Cytotoxic T cell (primary cell): ENCODE results near the genes COPS7B, USP40, UGT1A7, UGT1A3 and UGT1A1.

GRCh38 chr2:231684313-231684804 lies 24.0 kb upstream of the PTMA start:
- PRO-cap, 2 experiments: no peak in any of the 2 experiments

GRCh38 chr2:231785936-231787234 lies at the start of gene COPS7B:
Gene COPS7B (plus strand): TSS chr2:231786445.
- PRO-cap, 2 experiments: peak in 2 of 2 experiments; most common plus-strand start chr2:231786436 (in 1); most common minus-strand start chr2:231786382 (in 1)

- PRO-cap, 2 experiments: no peak in any of the 2 experiments
Measured at GRCh38 chr2:232444123-232444438, 11.9 kb upstream of the ALPI start.

DNA sequence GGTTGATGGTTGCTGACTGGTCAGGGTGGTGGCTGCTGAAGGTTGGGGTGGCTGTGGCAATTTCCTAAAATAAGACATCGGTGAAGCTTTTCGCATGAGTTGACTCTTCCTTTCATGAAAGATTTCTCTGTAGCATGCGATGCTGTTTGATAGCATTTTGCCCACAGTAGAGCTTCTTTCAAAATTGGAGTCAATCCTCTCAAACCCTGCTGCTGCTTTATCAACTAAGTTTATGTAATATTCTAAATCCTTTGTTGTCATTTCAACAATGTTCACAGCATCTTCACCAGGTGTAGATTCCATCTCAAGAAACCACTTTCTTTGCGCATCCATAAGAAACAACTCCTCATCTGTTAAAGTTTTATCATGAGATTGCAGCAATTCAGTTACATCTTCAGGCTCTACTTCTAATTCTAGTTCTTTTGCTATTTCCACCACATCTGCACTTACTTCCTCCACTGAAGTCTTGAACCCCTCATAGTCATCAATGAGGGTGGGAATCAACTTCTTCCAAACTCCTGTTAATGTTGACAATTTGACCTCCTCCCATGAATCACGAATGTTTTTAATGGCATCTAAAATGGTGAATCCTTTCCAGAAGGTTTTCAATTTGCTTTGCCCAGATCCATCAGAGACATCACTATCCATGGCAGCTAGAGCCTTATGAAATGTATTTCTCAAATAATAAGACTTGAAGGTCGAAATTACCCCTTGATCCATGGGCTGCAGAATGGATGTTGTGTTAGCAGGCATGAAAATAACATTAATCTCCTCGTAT lies 2.0 kb downstream of the TIGD1 start:
- PRO-cap, 2 experiments: no peak in any of the 2 experiments

GRCh38 chr2:232662557-232663101 lies 29.2 kb downstream of the EFHD1 start:
- PRO-cap, 2 experiments: no peak in any of the 2 experiments

DNA sequence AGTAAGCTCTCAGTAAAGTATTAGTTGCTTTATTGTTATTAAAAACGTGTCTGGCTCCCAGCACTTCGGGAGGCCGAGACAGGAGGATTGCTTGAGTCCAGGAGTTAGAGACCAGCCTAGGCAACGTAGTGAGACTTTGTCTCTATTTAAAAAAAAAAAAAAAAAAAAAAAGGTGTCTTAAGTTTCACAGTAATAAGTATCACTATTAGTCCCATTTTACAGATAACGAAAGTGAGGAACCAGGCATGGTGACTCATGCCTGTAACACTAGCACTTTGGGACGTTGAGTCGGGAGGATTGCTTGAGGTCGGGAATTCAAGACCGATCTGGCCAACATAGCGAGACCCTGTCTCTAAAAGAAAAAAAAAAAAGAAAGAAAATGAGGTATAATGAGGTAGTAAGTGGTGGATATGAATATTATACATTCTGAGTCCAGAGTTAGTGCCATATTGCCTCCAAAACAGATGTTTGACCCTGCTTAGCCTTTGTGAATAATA lies 2.6 kb downstream of the KCNJ13 start:
- PRO-cap, 2 experiments: no peak in any of the 2 experiments

DNA sequence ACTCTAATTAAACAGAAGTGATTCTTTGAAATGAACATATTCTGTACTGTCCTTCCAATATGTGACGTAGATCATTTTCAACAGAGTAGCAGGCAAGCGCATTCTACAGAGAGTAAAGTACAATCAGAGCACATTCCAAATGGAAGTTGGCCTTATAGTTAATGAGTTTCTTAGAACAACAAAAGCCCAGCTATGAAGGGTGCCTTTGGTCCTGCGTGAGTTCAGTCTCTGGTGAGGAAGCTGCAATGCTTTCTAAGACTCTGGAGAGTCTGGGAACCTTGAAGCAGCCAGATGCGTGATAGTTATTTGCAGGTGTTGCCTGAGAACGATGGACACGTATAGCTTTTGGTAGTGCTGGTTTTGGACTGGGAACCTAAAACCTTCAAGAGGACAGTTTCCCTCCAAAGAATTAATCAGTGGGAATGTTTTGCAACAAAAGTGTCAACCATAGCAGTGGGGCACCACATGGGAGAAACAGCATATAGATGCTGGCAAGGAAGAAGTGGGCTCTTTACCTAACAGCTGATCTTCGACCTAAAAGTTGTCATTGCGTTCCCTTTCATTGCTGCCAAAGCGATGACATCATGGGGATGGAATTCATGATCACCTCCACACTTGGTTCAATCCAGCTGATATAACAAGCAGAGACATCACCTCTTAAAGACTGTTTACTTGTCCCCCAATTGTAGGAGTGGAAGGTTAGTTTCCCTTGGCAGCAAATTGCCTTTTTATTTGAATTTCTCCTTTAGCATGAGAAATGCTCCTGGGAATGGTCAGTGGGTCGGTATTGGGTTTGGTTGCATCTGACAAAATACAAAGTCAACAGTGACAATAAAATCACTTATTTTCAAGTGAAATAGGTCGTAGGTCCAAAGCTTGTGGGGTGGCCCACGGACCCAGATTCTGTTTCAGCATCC lies 9.2 kb upstream of the SNORC start:
- PRO-cap, 2 experiments: no peak in any of the 2 experiments

- PRO-cap, 2 experiments: peak in 2 of 2 experiments; most common plus-strand start chr2:233076104 (in 2); most common minus-strand start chr2:233076090 (in 2)
Measured at GRCh38 chr2:233075937-233076385, 15.8 kb downstream of the INPP5D start.

DNA sequence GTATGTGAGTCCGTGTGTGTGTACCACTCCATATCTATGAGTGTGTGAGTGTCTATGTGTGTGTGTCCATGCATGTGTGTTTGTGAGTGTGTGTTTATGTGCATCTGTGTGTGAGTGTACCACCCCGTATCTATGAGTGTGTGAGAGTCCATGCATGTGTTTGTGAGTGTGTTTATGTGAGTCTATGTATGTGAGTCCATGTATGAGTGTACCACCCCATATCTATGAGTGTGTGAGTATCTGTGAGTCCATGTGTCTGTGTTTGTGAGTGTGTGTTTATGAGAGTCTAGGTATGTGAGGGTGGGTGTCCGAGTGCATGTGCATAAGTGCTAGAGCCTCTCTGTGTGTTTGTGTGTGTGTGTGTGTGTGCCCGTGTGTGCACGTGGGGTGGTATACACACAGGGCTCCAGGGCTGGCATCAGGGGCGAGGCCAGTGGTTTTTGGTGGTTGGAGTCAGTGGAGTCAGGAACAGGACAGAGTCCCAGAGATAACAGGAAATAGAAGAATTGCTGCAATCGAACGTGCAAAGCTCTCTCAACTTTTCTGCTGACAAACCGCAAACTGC lies 85.9 kb upstream of the ATG16L1 start:
- PRO-cap, 2 experiments: no peak in any of the 2 experiments

GRCh38 chr2:233247647-233248277 lies 3.7 kb upstream of the ATG16L1 start:
- PRO-cap, 2 experiments: peak in 2 of 2 experiments; most common plus-strand start chr2:233248058 (in 2); most common minus-strand start chr2:233247941 (in 1)

GRCh38 chr2:233264743-233265166 lies 13.3 kb downstream of the ATG16L1 start:
- PRO-cap, 2 experiments: no peak in any of the 2 experiments

GRCh38 chr2:233348833-233349631 lies 5.3 kb upstream of the DGKD start:
- PRO-cap, 2 experiments: no peak in any of the 2 experiments

DNA sequence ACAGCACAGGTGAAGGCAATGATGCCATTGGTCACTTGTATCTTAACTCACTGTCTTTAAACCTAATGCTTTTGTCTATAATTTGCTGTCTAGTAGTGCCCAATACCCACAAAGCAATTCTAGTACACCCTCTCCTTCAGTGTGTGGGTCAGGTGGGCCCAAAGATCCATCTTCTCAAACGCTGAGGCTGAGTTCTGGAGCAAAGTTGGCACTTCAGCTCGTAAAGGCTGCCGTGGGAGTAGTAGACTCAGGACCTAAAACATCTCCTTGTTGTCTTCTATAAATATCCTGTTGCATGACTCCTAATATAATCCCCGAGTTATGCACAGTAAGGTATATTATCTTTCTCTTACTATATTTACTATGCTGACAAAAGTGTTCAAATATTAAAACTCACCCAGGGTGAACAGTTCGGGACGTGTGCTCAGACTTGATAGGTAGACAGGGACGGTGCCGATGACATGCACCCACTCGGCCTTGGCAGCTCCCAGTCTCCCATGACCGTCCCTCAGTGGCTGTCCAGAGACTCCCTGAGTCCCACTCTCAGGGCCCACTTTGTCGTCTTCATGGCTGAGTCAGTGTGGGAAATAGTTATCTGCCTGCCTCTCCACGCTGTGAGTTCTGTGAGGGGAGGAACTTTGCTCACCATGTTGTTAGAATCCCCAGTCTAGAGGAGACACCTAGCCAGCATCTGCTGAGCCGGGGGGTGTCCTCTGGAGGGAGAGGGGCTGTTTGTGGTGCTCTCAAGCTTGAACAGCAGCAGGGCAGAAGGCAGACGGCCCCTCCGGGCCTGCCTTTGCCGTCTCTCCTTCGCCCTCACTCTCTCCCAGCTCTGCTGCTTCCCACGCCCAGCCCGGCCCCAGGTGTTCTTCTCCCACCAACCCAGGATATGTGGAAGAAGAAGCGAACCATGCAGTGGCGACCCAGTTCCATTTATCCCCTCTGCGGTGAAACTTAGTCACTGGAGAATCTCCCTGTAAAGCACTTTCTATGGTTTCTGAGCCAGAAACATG lies 75.0 kb downstream of the DGKD start:
- PRO-cap, 2 experiments: no peak in any of the 2 experiments

GRCh38 chr2:233440719-233441333 lies 86.5 kb downstream of the DGKD start:
- PRO-cap, 2 experiments: no peak in any of the 2 experiments

- PRO-cap, 2 experiments: no peak in any of the 2 experiments
Measured at GRCh38 chr2:233457991-233458505, 103.8 kb downstream of the DGKD start.

GRCh38 chr2:233565938-233567114 lies at the start of gene USP40:
Gene USP40 (minus strand): TSS chr2:233566782.
- PRO-cap, 2 experiments: peak in 2 of 2 experiments; most common plus-strand start chr2:233566159 (in 1); most common minus-strand start chr2:233566553 (in 2)

DNA sequence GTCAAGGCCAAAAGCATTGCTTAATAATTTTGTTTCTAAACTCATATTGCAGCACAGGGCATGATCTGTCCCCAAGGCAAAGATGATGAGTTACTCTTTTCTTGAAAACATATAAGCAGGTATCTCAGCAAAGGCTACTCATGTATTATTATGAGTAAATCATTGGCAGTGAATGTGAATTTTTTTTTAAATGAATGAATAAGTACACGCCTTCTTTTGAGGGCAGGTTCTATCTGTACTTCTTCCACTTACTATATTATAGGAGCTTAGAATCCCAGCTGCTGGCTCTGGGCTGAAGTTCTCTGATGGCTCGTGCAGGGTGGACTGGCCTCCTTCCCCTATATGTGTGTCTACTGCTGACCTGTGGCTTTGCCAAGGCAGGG lies at the start of gene UGT1A7:
Gene UGT1A7, plus strand, starts transcription at position 269 of the 383 bp plus-strand sequence.
- PRO-cap, 2 experiments: no peak in any of the 2 experiments

GRCh38 chr2:233728297-233729273 lies at the start of gene UGT1A3:
Gene UGT1A3 (plus strand): TSS chr2:233729042.
- PRO-cap, 2 experiments: no peak in any of the 2 experiments

DNA sequence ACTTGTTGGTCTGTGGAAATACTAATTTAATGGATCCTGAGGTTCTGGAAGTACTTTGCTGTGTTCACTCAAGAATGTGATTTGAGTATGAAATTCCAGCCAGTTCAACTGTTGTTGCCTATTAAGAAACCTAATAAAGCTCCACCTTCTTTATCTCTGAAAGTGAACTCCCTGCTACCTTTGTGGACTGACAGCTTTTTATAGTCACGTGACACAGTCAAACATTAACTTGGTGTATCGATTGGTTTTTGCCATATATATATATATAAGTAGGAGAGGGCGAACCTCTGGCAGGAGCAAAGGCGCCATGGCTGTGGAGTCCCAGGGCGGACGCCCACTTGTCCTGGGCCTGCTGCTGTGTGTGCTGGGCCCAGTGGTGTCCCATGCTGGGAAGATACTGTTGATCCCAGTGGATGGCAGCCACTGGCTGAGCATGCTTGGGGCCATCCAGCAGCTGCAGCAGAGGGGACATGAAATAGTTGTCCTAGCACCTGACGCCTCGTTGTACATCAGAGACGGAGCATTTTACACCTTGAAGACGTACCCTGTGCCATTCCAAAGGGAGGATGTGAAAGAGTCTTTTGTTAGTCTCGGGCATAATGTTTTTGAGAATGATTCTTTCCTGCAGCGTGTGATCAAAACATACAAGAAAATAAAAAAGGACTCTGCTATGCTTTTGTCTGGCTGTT lies at the start of gene UGT1A1:
Gene UGT1A1, plus strand, starts transcription at position 290 of the 689 bp plus-strand sequence.
- PRO-cap, 2 experiments: no peak in any of the 2 experiments

- PRO-cap, 2 experiments: no peak in any of the 2 experiments
Measured at GRCh38 chr2:233763727-233764893, 4.0 kb downstream of the UGT1A1 start.